Airway epithelial cell (primary cell): Measurements from ENCODE around the genes PDX1 and CDX2.

GRCh38 chr13:25771969-25772352, 279.9 kb downstream of the SHISA2 start:
- RAMPAGE, long total RNA = no peak

DNA sequence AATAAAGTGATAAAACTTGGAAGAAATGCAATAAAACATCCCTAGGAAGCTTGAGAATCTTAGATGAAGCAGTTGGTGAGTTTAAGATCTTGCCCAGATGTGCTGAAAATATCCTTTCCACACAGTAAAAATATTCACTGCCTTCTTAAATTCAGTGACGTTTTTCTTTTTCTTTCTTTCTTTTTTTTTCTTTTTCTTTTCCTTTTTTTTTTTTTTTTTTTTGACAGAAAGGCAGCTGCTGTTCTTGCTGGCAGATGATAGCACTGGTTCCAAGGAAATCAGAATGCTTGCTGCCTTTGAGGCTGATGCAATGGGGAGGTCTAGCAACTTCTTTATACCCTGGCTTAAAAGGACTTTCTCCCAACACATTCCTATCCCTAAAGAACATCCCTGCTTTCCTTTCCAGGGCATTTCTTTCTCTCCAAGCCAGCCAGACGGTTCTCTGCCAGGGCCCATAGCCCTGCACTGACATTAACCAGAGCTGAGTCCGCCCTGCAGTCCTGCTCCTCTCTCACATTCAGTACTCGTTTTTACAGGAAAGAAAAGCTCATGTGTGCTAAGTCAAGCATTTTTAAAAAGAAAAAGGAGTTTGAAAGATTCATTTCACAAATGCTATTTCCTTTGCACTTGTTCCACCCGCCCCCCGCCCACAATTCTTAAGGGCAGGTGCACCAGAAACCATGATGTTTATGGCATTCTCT, 133.9 kb upstream of the WASF3 start:
- RAMPAGE, long total RNA = no peak

GRCh38 chr13:26961647-26962893, 201.5 kb upstream of the GPR12 start:
- RAMPAGE, long total RNA = no peak

DNA sequence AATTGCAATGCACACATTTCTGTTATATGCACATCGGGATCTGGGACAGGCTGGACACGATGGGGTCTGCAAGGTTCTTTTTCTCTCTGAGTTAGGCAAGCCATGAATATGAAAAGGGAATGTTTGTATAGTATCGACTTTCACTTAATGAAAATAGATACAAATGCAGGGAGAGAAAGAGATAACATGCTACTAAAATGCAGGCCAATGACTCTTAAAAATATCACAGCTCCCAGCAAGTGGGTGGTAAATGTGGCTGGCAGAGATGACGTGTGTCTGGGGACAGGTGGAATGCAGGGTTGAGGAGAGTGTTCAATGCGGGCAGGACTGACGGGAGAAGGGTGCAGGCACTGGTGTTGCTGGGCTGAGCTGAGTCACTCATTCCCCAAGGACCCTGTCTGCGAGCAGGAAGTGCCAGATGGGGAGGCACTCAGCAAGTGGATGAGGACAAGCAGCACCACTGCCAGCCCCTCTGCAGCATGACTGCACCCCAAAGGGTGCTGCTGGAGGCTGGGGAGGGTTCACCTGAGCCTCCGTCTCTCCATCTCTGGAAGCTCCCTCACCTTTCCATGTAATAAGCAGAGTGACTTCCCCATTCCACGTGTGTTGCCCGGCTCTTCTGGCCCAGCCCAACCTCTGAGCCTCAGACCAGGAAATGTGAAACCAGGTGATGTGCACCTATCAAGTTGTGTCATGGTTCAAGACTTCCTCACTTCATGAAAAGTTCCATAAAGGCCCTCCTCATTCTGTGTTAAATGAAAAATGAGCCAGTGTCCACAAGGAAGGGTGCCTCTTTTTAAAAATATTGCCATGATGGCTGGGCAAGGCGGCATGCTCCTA, 204.2 kb upstream of the GPR12 start:
- RAMPAGE, long total RNA = no peak

- RAMPAGE, long total RNA = no peak
Observed at GRCh38 chr13:27250653-27251048, 707 bp upstream of the RPL21 start.

- RAMPAGE, long total RNA = no peak
Observed at GRCh38 chr13:27251049-27251153, 457 bp upstream of the RPL21 start.

- RAMPAGE, long total RNA = no peak
Observed at GRCh38 chr13:27264022-27264516, 6.6 kb upstream of the RASL11A start.

GRCh38 chr13:27919551-27920447, at the start of gene PDX1:
TSS of gene PDX1 (plus strand) at chr13:27920000.
- RAMPAGE, long total RNA = no peak

DNA sequence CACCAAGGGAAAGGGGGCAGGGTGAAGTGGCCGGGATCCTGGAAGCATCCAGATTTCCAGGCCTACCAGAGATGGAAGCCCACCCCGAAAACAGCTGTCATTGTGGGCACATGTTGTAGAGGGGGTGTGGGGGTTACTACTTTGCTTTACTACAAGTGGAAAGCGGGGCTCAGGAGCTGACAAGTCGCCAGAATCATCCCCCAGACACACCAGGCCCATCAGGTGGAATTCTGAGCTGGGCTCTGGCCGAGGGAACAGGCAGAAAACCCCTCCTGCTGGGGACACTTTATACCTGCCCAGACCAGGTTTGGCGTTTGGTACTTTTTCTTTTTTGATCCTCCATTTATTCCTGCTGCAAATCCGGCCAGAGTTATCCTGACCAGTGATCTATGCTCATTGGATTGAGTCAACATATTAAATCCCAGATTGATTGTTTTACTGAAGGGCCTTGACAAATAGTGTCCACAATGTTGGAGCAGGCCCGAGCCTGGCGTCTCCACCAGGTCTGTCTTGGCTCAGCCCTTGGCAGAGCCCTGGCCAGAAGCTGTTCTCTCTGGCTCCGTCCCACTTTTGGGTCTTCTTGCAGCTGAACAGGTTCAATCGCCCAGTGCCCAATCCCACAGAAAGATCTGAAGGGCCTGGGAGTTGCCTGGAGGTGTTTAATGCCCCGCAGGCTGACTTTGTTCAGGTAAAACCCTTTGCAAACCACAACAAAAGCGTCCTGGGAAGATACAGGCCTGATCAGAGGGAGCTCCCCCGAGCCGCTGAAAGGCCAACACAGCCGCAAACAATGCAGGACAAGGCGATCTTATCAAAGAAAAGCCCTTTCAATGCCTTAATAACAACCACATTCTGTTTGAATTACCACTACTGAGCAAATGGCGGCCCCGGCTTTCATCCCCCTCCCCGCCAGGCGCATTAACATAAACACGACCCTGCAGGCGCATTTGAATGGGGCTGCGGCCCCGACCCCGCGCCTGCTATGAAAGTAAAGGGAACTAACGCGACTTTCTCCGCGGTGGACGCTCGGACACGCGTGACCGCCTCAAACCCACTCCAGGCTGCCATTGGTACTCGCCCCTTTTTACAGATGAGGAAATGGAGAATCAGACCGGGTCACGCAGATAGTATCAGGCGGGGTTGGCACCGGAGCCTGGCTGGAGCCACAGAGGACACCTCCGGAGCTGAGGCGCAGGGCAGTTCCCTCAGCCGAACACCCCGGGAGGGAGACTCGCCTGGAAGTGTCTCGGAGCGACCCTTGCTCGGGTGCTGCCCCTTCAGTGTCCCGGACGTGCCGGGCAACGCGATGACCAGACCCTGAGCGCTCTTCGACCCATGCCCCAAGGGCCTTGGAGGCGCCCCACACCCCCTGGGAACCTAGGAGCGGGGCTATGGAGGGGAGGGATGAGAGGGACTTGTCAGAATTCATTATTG, 3.3 kb downstream of the CDX2 start:
- RAMPAGE, long total RNA = no peak

GRCh38 chr13:27969083-27970038, at the start of gene CDX2:
TSS of gene CDX2 (minus strand) at chr13:27969315.
- RAMPAGE, long total RNA = no peak

GRCh38 chr13:27976741-27977353, 7.7 kb upstream of the CDX2 start:
- RAMPAGE, long total RNA = no peak

DNA sequence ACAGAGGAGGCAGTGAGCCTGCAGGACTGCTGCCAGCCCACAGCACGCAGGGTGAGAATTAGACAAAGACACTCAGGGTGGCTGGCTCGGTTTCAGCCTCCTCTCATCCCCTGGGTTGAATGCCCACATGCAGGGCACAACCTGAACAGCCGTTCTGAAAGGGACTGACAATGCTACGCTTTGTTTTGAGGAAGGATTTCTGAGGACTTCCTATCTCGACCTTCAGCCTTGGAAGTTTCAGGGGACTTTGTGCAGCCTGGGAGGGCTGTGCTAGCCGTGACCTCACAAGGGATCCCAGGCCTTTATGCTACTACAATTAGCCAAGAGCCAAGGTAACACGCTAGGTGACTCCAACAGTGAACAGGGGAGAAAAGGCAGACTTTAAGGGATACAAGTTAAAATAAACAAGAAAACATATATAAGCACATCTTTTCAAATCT, 34.4 kb upstream of the URAD start:
- RAMPAGE, long total RNA = no peak

- RAMPAGE, long total RNA = no peak
Observed at GRCh38 chr13:28492510-28493087, 2.3 kb downstream of the FLT1 start.

DNA sequence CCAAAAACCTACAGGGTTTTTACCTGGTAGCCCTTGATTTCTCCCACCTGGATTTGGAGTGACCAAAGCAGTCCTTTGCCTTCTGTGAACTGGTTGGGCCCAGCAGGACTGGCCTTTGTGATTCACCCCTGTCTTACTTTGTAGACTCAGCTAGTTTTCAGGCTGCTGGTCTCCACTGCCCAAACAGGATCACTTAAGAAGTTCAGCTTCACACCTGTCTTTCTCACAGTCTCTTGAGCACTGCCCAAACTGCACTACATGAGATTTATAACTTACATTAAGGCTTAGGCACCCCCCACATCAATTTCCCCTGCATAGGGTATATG, 38.9 kb upstream of the FLT1 start:
- RAMPAGE, long total RNA = no peak

GRCh38 chr13:28657888-28658505, 933 bp upstream of the POMP start:
- RAMPAGE, long total RNA = no peak

- RAMPAGE, long total RNA = no peak
Observed at GRCh38 chr13:28710049-28710812, 8.5 kb downstream of the SLC46A3 start.

- RAMPAGE, long total RNA = no peak
Observed at GRCh38 chr13:28717254-28717870, 1.4 kb downstream of the SLC46A3 start.

DNA sequence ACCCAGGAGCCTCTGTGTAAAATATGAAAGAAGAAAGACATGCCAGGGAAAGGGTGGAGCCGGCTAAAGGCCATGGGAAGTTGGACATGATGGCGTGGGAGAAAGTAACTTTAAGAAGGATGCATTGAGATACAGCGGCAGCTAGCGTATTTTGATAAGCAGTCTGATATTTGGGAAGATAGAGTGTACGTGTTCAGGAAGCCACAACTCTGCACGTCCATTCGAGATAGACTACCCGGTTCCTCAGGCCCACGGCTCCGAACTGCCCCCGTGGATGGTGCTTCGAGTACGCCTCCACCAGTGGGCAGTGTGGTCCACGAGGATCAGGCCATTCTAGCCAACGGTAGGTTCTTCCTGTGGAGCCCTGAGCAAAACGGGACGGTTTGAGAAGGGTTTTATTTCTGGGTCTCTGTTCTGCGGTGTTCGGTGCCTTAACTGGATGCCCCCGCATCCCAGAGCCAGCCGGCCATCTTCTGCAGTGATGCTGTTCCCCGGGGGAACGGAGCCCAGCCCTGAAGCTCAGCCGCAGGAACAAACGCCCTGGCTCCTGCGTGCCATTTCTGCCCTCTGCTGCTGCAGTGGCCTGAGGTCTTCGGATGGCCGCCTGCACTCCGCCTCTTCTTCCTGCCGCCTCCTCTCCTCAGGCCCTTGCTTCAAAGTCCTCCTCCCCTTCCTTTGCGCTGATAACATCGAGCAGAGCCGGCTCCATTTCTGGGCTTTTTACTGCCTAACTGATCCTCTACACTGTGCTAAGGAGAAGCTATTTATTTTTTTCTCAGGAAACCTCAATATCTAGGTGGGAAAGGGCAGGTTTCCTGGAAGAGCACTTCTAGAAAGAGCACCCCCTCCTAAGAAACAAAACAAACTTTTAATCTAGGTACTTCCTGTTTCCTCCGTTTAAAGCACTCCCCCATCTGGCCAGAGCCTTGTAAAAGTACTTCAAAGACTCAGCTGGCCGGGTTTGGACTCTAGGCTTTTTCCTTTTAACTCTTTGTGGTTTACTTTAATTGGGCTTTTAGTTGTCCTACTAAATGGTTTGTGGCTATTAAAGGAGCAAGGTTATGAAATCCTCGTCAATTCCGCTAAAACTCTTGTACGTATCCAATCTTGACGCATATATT, 36.1 kb upstream of the SLC46A3 start:
- RAMPAGE, long total RNA = no peak

DNA sequence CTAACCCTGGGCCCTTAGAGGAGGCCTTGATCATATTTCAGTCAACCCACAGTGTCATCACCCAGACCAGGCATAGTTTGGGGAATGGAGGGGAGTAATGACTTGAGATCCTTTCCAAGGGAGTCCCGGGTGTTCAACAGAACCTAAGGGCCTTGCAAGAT, 160.2 kb downstream of the SLC7A1 start:
- RAMPAGE, long total RNA = no peak

DNA sequence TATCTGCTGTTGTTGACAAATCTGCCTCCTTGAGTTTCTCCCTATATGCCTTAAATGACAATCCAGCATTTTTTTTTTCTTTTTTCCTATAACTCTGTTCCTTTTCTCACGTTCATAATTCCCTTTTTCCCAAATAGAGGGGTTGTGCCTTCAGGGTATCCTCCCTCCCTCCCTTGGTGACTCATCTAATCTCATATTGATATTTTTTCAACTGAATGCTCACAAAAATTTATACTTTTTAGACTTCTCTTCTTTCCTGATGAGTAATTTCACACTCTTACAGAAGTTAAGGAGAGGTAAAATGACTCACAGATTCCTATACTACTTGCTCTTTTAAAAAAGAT, 19.5 kb downstream of the UBL3 start:
- RAMPAGE, long total RNA = no peak